ENCODE measurements around the genes TTF1, BARHL1, GTF3C5 and RALGDS.

- PRO-cap: no peak
Measured at GRCh38 chr9:132328630-132329183, 26.1 kb downstream of the SETX start.

- PRO-cap: unidirectional peak, minus-strand start at chr9:132406828
Measured at GRCh38 chr9:132406652-132407192, at the start of gene TTF1. Gene TTF1, minus strand, starts transcription at chr9:132406840.

DNA sequence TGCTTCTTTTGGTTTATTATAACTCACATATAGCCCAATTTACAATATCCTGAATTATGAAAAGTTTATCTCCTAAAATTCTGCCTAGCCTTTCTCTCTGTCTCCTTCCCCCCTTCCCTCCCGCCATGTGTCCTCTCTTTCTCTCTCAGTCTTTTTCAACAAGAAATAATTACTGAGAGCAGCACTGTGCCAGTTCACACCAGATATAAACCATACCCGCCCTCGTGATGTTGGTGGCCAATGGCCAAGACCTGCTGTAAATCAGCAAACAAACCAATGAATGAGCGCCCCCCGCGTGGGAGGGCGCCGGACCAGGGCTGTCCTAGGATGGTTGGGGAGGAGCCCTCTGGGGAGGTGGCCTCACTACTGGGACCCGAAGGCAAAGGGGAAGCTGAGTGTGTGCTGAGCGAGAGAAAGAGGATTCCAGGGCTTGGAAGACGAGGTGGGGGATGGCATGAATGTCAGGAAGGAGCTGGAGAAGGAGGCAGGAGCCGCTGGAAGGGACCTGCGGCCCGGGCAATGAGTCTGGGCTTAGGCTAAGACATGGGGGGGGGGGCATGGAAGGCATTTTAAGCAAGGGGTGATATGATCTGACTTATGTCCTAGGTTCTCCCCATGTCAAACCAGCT, 51.2 kb upstream of the BARHL1 start:
- PRO-cap: no peak

- PRO-cap: no peak
Measured at GRCh38 chr9:132582338-132582766, at the start of gene BARHL1. Gene BARHL1, plus strand, starts transcription at chr9:132582606.

GRCh38 chr9:132636716-132637830, 32.7 kb downstream of the DDX31 start:
- PRO-cap: no peak

DNA sequence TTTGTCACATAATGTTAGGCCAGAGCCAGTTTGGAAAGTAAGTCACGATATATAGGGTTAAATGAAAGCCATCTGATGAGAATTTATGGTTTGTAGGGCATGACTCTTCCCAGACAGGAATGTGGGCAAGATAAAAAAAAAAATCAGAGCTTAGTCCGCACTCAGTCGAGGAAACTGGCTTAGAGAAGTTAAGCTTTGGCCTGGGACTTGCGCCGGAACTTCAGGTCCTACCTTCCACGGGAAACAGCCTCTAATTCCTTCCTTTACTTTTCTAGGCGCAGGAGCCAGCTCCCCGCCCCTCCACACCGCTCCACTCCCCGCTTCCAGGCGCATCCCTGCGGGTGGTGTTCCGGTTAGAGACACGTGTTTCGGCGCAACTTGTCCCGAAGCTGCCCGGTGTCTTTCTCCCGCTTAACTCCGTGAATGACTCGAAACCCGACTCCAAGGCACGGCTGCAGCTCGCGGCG, 411 bp downstream of the DDX31 start:
- PRO-cap: no peak

GRCh38 chr9:132670788-132671014, 437 bp downstream of the GTF3C4 start:
- PRO-cap: no peak

DNA sequence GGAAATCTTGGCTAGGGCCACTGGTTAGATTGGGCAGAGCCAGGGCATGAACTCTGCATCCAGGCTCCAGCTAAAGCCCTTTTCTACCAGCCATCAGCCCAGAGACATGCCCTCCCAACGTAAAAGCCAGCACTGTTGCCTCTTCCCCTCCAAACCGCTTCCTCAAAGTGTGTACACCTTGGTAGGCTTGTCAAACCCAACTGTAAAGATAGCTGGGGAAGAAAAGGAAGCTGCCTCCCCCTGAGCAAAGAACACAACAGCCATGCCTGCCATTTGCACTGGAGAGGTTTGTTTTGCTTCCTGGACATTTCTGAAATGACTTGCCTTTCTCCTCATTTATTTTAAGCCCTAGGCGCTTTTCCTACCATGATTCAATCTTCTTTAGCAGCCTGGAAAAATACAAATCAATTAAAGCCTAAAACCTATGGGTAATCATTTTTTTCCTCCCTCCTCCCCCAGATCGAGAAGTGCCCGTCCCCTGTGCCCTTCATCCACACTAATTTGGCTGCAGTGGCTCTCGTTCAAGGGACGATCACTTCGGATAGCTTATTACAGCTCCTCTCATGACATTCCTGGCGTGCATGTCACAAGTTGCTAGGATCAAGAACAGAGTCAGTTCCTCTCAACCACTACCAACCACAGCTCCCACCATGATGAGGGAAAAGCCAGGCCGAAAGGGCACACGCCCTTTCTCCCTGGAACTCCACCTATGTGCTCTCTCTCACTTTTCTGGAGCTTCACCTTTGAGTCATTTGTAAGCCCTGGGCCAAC, 1.3 kb downstream of the SPACA9 start:
- PRO-cap: no peak

DNA sequence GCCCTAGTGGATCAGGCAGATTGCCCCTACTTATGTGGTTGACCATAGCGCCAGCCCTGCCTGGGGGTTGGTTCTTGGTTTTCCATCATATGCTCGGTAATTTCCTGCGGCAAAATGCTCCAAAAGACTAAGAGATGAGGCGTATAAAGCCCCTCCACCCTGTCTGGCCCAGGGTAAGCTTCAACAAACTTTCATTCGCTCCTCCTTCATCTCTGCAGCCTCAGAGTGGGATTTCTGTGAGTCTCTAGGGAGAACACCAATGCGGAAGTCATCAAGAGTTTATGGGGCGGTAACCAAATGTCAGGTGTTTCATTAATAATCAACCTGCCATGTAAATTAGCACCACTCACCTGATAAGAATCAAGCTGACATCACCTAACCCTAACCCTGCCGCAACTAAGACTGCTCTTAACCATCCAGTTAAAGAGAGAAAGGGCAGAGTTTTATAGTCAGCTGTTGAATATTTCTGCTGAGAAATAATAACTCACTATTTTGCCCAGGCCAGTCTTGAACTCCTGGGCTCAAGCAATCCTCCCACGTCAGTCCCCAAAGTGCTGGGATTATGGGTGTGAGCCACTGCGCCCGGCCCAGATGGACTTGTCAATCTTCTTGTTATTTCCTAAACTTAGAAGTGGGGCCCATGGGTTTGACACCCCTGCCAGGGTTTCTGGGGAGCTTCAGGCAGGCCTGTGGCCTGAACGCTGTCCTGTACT, 7.8 kb upstream of the GFI1B start:
- PRO-cap: no peak

DNA sequence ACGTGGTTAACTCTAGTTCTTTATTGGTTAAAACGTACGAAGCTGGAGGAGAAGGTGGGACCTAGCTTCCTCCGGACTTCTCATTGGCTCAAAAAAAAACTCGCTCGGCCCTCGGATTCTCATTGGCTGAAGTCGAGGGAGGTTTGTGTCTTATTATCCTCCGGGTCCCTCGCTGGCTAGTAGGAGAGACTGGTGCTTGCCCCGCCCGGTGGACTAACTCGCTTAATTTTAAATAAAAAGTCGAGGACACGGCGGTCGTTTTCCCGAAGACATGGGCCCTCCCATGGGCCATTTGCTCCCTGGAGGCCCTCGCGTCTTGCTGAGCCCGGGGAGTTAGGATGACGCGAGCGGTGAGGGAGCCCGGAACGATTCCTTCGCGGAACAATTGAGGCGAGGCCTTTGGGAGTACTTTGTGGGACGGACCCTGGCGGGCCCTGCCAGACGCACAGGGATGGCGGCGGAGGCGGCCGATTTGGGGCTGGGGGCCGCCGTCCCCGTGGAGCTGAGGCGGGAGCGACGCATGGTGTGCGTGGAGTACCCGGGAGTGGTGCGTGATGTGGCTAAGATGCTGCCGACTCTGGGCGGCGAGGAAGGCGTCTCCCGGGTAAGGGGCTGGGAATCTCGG, at the start of gene GTF3C5:
GTF3C5 (plus strand) TSS at position 437 of the 625 bp plus-strand sequence.
- PRO-cap: bidirectional peak, plus-strand start at position 182 of the sequence, minus-strand start outside the sequence; unidirectional peak, plus-strand start at position 413 of the sequence

- PRO-cap: no peak
Measured at GRCh38 chr9:133055708-133056247, 6.0 kb upstream of the CEL start.

DNA sequence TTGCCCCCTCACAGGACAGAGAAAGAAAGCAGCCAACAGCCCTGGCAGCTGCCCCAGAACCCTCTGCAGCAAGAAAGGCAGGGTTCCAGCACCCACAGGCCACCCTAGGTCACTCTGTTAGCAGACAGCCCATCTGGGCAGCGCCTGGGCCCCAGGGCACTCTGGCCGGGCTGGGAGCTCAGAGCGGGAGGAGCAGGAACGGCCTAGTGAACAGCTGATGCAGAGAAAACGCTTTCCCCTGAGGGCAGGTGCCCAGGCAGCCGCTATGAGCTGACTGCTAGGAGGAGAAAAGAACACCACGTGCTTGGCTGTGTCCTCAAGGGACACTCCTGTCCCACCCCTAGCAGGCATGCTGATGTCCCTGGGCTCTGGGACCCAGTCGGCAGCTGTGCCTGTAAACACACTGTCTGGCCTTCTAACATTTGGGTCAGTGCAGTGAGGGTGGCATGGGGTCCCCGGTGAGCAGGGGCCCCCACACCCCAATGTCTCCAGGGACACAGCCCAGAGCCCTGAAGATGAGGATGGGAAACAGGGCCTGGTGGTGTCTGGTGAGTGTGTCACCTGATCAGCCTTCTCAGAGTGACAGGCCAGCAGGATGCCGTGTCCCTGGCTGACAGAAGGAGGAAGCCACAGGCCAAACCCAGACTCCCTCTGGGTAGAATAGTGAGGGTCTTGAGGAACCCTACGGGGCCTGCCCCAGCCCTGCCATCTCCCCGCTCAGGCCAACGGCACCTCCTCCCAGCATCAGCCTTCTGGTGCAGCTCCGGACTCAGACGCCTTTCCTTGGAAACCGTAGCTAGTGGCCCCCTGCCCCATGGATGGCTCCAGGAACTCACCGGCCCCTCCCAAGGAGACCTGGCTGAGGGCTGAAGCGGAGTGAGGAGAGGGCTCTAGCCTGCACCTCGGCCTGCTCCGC, 6.3 kb downstream of the RALGDS start:
- PRO-cap: no peak

- PRO-cap: no peak
Measured at GRCh38 chr9:133117204-133118506, 3.4 kb downstream of the RALGDS start.

DNA sequence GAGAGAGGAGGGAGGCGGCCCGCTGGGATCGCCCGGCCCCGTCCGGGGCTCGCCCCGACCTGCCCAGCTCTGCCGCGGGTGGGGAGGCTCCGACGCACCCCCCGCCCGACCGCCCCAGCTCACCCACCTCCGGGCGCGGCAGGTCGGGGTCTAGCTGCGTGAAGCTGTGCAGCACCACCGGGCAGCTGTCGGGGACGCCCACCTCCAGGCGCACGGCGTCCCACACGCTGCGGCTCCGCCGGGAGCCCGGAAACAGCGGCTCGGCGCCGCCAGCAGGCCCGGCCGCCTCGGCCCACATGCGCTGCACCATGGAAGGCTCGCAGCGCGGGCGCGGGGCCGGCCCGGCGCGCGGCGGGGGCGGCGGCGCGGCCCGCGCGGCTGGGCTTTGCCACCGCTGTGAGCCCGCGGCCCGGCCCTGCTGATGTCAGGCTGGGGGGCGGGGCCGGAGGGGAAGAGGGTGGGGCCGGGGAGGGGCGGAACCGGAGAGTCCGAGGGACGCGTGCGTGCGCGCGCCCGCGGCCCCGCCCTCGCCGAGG, at the start of gene RALGDS:
RALGDS (minus strand) TSS at position 396 of the 536 bp plus-strand sequence.
- PRO-cap: no peak

DNA sequence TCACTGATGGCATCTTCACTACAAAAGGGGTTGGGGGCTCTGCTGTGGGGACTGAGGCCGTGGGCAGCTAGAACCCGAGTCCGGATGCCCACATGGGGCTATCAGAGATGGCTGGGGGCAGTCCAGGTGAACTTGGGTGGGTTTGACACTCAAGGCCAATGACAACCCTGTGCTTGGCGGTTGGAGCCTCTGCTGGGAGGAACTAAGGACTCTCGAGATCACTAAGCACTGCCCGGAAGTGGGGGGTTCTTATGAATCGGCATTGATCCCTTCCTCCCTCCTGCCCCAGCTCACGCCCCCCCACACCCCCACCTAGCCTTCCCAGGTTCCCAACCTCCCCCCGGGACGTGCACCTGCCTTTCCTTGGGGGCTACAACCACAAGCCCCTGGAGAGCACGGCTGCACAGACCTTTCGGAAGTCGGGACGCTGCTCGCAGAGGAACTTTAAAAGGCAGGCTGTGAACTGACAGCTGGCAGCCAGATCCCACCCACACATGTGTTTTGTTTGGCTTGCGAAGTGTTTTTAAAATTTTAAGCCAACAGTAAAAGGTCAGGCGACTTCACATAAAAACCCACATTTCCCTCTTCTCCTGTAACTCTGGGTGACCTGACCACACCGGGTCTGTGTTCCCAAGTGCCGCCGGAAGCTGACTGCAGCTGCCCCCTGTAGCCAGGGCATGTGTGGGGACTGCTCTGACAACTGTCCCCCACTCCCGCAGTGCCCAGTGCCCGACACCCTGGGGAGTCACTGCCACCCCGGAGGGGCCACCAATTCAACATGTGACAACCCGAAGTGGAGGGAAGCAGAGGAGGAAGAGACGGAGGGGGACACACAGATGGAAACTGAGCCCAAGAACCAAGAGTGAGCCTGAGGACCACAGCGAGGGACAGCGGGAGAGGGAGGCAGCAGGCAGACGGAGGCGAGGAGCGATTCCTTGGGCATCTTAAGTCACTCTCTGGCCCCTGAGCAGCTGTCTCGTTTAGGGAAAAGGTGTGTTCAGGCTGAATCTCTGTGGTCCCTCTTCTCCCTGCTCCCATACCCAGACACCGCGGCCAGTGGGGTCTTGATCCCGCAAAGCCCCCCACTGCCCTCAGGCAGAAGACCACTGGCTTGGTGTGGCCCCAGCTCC, 5.2 kb upstream of the RALGDS start:
- PRO-cap: no peak

GRCh38 chr9:133143198-133143764, 20.4 kb downstream of the GBGT1 start:
- PRO-cap: no peak

DNA sequence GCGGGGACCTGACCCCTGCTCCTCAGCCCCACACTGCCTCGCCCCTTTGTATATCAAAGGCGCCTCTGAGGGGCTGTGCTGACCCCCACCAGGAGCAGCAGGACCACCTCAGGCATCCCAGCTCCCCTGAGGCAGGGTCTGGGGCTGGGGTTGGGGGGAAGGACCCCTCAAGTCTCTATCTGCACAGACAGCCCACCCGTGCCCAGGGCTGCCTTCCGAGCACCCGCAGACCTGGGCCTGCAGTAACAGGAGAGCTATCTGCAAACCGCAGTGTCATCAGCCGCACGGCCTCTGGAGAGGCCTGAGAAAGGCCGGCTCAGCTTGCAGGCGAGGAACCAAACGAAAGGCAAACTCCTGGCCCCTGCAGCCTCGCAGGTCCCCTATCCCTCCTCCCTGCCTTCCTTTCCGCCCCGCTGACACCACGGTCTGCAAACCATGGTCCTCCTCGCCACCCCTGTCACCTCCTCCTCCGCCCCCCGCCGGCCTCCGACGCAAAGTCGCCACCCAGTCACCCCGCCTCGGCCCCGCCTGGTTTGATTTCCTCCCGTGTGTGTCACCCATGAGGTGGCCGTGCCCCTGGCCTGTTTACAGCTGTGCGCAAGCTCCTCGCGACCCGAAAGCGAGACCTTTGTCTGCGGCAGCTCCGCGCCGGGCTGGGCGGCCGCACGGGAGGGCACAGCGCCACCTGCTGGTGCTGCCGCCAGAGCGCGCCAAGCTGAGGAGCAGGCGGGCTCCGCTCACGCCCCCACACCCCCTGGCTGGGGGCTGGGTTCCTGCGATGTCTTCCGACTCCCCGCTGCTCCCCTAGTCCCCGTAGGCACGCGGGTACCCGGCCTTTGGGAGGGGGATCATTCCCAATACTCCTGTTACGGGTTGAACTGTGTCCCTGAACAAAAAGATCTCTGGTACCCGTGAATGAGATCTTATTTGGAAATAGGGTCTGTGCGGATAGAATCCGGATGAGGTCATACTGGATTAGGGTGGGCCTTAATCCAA, 19.5 kb downstream of the GBGT1 start:
- PRO-cap: no peak

DNA sequence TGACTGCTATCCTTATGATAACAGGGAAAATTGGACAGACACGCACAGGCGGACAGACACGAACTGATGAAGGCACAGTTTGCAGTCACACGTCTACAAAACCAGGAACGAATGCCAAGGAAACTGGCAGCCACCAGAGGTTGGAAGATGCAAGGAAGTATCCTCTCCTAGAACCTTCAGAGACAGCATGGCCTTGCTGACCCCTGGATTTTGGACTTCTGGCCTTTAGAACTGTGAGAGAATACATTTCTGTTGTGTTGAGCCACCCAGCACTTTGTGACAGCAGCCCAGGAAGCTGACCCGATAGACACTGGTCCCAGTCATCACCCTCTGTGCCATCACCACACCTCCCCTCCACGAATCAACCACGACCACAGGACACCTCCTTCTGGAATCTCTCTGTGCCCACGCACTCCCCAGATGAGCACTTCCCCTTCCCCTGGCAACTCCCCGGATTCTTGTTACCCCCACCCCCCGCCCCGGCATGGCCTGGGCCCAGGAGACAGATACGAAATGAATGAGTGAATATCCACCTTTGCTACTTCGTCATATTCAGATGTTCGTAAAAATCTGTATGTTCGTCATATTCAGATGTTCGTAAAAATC, 18.7 kb downstream of the GBGT1 start:
- PRO-cap: no peak

- PRO-cap: no peak
Measured at GRCh38 chr9:133329271-133330548, 6.3 kb downstream of the SURF6 start.

- PRO-cap: no peak
Measured at GRCh38 chr9:133348515-133349253, 666 bp downstream of the RPL7A start.

All from left common carotid artery plus branches (tissue), 1 donor.